ENCODE measurements around a stretch of chr12.

DNA sequence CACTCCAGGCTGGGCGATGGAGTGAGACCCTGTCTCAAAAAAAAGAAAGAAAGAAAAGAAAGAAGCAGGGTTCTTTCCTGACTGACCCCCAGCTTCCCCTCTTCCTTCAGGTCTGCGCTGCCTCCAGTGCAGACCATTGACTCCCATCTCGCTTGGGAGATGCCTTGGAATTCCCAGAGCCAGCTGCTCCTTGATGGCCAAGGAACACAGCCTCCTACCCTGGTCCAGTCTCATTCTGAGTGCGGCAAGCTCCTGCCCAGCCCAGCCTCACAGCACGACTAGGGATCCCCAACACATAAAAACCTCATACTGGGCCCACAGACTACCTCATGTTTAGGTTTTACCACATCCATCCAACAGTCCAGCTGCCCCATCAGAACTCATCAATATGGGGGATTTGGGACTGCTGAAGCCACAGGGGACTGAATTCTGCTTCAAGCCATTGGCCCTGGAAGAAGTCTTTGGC is 25.2 kb downstream of the IQSEC3 start:
- PRO-cap: no peak

DNA sequence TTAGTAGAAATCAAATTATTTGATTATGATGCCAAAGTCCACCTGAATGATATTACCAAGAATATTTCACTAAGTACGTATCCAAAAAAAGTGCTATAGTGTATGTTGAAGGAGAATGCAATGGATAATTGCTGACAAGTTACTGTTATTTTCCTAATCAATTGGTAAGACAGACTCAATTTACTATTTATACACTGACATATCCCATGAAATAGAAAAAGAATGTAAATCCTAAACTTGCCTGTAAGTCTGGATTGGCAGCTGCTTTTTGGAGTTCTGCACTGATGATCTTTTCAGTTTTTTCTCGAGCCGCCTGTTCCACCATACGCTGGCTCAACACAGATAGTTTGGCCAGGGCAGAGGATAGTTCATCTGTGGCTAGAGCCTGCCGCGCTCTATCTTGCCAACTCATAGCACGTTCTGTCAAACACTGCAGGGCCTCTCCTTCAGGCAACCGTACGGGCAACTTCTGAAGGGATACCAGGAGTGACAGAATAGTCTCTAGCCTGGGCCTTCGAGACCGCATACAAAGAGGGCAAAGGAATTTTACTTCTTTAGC is 44.7 kb upstream of the SLC6A13 start:
- PRO-cap: no peak

DNA sequence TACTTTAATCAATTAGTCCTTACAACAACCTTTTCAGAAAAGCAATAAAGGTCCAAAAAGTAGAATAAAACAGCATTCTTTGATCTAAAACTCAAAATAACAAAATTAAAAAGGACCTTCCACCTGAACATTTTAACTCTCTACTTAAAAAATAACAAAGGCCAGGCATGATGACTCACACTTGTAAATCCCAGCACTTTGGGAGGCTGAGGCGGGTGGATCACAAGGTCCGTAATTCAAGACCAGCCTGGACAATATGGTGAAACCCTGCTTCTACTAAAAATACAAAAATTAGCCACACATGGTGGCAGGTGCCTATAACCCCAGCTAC is 30.6 kb downstream of the KDM5A start:
- PRO-cap: no peak

- PRO-cap: no peak
Observed at GRCh38 chr12:477458-477904, 17.7 kb downstream of the B4GALNT3 start.

- PRO-cap: no peak
Observed at GRCh38 chr12:488568-489166, 28.9 kb downstream of the B4GALNT3 start.

DNA sequence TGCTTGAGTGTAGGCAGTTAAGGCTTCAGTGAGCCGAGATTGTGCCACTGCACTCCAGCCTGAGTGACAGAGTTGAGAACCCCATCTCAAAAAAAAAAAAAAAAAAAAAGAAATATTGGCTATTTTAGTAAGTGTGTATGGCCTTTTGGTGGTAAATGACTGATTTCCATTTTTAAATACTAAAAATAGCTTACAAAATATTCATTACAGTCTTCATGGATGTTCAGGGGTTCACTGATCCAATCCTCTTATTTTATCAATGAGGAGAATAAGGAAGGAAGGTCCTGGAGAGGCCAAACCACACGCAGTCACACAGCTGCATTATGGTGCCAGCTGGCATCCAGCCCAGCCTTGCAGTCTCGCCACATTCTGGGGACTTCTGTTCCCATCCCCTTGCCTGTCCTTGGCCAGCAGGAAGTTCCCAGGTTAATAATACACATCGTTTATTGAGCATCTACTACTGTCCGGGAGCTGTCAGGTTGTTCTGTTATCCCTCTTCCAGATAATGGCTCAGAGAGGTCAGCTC is 78.8 kb downstream of the B4GALNT3 start:
- PRO-cap: no peak

GRCh38 chr12:538999-539599 is 79.4 kb downstream of the B4GALNT3 start:
- PRO-cap: no peak

GRCh38 chr12:541583-541843 is 81.8 kb downstream of the B4GALNT3 start:
- PRO-cap: no peak

DNA sequence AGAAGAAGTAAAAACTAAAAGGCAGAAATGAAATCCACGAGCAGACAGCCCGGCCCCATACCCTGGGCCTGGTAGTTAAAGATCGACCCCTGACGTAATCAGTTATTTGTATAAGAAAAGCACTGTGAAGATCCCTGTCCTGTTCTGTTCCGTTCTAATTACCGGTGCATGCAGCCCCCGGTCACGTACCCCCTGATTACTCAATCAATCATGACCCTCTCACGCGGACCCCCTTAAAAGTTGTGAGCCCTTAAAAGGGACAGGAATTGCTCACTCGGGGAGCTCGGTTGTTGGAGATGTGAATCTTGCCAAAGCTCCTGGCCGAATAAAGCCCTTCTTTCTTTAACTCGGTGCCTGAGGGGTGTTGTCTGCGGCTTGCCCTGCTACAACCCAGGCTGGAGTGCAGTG is 85.3 kb downstream of the NINJ2 start:
- PRO-cap: no peak

DNA sequence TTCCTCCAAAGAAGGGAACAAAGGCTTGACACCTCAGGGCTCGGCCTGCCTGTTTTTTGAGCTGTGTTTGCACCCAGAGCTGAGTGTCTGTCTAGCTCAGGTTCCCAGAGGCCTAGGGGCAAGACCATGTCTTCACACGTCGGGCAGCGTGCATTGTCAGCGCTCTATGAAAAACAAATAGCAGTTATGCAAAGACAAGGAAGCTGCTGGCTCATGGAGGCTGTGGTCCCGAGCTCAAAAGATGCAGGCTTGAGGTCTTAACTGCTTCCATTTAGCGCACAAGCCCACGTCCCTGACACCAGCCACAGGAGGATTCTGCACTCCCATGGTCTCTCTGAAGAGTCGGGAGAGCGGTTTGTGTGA is 48.6 kb downstream of the NINJ2 start:
- PRO-cap: no peak

- PRO-cap: no peak
Observed at GRCh38 chr12:738506-739211, 13.7 kb upstream of the WNK1 start.

DNA sequence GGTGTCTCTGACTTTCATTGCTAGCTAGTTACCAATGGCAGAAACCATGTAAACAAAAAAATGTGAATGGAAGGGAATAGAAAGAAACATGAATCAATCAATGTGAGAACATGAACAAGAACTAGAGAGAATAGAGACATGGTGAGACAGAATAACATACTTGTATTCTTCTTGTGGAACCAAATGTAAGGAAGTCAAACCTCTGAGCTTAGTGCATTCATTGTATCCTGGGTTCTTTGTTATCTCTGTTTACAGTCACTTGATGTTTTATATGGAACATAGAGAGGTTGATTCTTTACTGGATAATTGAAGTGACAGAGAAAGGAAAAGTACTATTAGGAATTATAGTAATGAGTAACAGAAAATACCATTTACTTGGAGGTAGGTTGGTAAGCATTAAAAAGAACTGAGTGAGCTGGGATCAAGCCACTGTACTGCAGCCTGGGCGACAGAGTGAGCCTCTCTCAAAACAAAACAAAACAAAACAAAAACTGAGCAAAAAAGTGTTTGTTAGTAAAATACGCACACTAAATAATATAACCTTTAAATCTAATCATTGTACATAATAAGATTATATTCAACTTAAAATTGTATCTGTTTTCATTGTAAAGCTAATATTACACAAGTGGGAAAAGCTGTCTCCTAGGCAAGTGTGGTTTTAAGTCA is 2.4 kb upstream of the WNK1 start:
- PRO-cap: no peak

DNA sequence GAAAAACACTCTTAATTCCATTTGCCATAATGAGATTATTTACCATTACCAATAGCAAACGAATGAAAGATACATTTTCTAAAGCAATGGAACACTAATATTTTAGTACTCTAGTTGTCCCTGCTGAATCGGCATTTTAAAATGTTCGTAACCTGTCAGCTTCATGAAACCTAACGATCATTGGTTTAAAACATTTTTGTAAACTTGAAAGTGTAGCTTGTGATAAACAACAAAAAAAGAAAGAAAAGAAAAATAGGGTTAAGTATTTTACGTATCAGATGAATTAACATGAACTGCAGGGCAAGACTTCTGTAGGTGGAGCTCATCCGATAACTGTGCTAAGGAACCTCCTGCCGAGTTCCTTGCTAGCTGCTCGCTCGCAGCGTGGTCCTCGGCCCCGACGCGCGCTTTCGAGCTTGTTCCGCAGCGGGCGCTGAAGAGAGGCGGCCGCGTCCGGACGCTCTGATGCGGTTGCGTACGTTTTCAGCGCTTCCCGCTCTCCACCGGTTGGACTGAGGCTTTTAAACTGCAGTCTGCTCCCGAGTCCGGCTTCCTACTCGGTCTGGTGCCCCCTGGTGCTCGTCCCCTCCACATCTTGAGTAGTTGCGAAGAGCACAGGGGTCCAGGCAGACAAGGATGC is 1.4 kb upstream of the WNK1 start:
- PRO-cap: bidirectional peak, plus-strand start at position 602 of the sequence, minus-strand start at position 412 of the sequence

GRCh38 chr12:912819-913715 is 36.4 kb downstream of the RAD52 start:
- PRO-cap: no peak

- PRO-cap: no peak
Observed at GRCh38 chr12:1110134-1110459, 119.1 kb downstream of the ERC1 start.

DNA sequence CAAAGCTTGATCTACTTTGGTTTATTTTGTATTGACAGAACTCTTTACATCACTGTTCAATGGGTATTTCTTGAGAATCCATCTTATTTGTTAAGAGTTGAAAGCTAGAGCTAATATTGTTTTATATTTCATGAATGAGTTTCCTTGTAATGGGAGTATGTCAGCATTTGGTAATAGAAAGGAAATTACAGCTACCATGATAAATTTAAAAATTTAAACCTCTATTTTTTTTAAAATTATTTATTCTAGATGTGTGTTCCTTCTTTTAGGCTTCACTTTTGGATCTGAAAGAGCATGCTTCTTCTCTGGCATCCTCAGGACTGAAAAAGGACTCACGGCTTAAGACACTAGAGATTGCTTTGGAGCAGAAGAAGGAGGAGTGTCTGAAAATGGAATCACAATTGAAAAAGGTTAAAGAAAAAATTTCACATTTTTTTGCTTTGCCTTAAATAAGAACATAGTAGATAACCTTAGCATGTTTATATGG is 192.0 kb downstream of the ERC1 start:
- PRO-cap: no peak

DNA sequence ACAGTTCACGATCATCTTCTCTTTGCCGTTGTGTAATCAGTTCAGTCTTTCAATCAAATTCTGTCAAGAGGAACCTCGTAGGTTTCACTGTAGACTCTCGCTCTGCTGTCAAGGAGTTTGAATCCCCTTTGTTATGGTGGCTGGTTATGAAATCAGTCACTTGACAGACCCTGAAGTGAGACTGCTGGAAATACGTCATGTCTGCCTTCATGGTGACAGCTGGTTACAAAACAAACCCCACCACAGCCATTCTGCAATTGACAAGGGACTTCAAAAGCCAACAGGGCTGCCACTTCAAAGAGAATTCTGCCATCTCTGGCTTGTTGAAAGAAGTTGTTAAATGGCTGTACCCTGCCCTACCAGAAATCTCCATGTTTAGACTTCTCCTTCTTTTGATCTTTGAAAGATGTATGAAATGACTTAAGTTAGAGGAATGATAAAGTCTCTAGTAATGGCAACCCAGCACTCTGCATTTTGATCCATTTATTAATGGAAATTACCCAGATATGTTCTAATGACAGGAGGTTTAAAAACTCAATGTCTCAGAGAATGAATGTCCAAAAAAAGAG is 286.9 kb downstream of the ERC1 start:
- PRO-cap: no peak

GRCh38 chr12:1354501-1354768 is 239.9 kb downstream of the FBXL14 start:
- PRO-cap: no peak

GRCh38 chr12:1554184-1554805 is 40.1 kb downstream of the FBXL14 start:
- PRO-cap: no peak

DNA sequence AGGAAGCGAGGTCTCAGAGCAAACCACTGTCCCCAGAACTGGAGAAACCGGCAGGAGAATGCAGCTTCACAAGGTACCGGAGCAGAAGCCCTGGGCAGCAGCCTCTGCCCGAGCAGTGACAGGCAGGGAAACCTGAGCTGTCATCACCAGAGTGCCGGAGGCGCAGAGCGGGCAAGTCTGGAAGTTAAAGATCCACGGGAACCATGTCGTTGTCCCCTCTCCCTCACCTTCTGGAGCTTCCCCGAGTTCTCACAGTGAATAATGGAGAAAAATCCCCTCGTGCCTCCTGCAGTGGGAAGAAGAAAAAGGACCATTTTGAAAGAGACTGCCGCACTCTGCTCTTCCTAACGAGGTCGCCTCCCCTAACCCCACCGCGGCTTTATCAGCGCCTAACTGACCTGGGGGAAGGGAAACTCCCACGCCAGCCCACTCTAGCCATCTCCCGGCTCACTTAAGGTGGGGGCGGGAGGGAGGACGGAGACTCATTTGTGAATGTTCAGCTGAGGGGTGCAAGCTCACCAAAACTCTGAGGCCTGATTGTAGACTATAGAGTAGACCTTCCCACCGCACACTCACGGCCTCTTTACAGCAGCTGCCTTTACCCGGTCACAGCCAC is 27.7 kb downstream of the FBXL14 start:
- PRO-cap: no peak

All from neutrophil (primary cell).